Measurements from ENCODE around the gene RESF1.

GRCh38 chr12:31118069-31118939 lies 44.6 kb downstream of the DDX11 start:
- PRO-cap, 6 experiments = no peak in any of the 6 experiments
- RAMPAGE, long total RNA, 2 experiments = no peak in any of the 2 experiments
- RRBS = no CpG with 5 or more reads among the region's 46 CpGs

DNA sequence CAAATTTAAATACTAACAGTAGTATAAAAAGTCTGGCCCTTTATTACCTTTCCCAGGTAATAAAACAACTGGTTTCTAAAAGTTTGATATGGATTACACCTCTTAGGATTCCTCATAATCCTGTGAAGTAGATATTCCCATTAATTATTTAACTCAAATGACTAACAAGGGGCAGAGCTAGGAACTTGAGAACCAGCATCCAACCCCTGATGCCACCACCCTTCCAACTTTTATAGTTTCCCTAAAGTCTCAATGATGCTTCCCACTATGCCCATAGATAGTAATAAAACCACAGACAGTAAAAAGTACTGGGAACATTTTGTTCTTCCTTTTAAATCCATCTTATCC lies 45.9 kb downstream of the SINHCAF start:
- PRO-cap, 6 experiments = no peak in any of the 6 experiments
- RAMPAGE, long total RNA, 2 experiments = no peak in any of the 2 experiments

DNA sequence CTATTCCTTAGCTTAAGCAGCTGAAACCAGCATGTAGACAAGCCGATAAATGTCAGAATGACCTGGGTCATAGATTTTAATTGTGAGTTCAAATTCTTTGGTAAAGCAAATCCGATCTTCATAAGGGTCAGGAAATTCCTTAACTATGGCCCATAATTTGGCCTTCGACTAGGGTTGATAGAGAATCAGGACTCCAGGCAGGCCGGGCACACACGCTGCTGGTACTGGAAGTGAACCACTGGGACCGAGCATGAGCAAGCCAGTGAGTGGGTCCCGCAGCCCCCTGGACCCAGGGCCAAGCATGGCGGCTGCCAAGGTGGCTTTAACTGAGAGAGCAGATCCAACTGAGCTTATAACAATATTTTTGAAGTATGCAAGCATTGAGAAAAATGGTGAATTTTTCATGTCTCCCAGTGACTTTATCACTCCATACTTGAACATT lies 14.6 kb downstream of the SINHCAF start:
- PRO-cap, 6 experiments = no peak in any of the 6 experiments
- RAMPAGE, long total RNA, 2 experiments = no peak in any of the 2 experiments
- RRBS = no CpG with 5 or more reads among the region's 8 CpGs

GRCh38 chr12:31317234-31318391 lies 8.3 kb downstream of the SINHCAF start:
- PRO-cap, 6 experiments = no peak in any of the 6 experiments
- RAMPAGE, long total RNA, 2 experiments = no peak in any of the 2 experiments
- RRBS = no CpG with 5 or more reads among the region's 10 CpGs

DNA sequence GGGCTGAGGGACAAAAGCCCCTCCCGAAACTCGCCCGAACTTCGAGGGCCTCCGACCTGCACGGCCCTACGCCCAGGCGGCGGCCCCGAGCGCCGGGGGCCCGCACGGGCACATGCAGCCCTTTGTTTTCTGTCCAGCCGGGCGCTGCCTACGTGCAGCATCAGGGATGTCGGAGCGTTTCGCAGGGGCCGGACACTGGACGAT lies 1.5 kb downstream of the SINHCAF start:
- PRO-cap, 6 experiments = no peak in any of the 6 experiments
- RAMPAGE, long total RNA, 2 experiments = no peak in any of the 2 experiments
- RRBS = 2% methylated on average over 10 of the region's 22 CpGs

- PRO-cap, 6 experiments = no peak in any of the 6 experiments
- RAMPAGE, long total RNA, 2 experiments = no peak in any of the 2 experiments
- RRBS = no CpG with 5 or more reads among the region's 6 CpGs
Measured at GRCh38 chr12:31369477-31369964, 43.6 kb upstream of the SINHCAF start.

DNA sequence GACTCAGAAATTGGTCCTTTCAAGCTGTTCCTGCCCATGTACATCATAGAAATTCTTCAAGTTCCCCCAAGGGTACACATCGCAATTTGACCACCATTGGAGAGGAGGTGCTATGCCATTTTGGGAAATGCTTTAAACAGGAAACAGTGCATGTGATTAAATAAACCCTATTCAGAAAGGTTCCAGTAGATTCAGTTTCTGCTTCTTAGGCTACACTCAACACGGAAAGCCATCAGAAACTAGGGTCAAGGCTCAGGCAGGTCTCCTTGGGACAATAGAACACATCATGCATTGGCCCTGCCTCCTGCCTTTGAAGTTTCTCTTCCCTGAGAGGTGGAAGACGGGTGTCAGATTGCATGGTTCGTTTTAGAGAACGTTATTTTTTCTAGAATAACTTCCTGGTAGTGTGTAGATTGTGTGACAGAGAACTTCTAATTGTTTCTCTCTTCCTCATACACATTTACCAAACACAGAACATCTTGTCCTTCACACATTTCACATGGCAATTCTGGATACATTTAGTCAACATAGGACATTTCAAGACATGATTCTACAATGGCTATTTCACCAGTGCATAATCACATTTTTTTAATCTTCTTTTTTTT lies 43.1 kb upstream of the H3-5 start:
- PRO-cap, 6 experiments = no peak in any of the 6 experiments
- RAMPAGE, long total RNA, 2 experiments = no peak in any of the 2 experiments
- RRBS = no CpG with 5 or more reads among the region's 5 CpGs

GRCh38 chr12:31940416-31940747 lies 18.8 kb upstream of the RESF1 start:
- PRO-cap, 6 experiments = no peak in any of the 6 experiments
- RAMPAGE, long total RNA, 2 experiments = no peak in any of the 2 experiments
- RRBS = no CpG with 5 or more reads among the region's 3 CpGs

DNA sequence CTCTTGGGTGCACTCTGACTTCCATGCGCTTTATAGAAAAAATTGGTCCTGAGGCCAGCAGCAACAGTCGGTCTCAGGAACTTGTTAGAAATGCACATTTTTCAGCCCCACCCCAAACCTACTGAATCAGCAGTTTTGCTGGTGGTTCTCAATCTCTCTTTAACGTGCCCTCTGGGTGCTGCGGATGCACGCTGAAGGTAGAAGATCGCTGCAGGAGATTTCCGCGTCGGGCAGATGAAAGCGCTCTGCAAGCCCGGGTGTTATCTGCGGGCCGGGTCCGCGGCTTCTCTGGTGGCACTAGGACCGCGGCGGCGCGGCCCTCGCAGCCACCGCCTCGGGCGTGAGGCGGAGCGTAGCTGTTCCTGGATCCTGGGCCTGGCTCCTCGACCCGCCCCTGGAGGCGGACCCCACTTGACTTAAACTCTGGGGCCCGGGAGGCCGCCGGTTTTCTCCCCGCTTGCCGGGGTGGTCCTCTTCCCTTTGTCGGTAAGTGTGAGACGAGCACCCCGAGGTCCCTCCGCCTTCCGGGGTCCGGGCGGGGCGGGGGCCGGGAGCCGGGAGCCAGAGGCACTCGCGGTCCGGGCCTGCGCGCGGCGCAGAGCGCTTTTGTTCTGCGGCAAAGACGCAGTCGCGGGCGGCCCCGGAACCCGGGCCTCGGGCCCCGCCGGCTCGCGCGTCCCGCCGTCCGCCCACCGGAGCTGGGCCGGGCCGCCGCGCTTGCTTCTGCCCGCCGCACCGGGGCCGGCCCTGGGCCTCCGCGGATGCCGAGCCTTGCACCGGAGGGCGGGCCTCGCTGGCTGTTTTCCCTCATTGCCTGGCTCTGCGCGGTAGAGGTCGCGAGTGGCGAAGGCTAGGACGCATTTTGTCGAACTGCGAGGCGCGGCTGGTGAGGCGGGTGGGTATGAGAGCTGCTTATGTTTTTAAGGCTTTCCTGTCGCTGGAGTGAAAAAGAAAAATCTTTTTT lies at the start of gene RESF1:
Gene RESF1, plus strand, starts transcription at position 410 of the 964 bp plus-strand sequence.
- PRO-cap, 6 experiments = peak in 6 of 6 experiments; most common plus-strand start position 410 of the sequence (in 3); most common minus-strand start position 290 of the sequence (in 4)
- RAMPAGE, long total RNA, 2 experiments = start-site peak on the plus strand in 2 of 2 experiments, centred at positions 419 to 433 of the sequence, 20 to 249 reads per replicate; start-site peak on the minus strand in 1 of 2 experiments, centred at position 316 of the sequence, 12 reads per replicate
- RRBS = under 1% methylated on average over 22 of the region's 95 CpGs

- PRO-cap, 6 experiments = no peak in any of the 6 experiments
- RAMPAGE, long total RNA, 2 experiments = no peak in any of the 2 experiments
- RRBS = no CpG with 5 or more reads among the region's 4 CpGs
Measured at GRCh38 chr12:32138509-32139428, 32.1 kb downstream of the BICD1 start.

DNA sequence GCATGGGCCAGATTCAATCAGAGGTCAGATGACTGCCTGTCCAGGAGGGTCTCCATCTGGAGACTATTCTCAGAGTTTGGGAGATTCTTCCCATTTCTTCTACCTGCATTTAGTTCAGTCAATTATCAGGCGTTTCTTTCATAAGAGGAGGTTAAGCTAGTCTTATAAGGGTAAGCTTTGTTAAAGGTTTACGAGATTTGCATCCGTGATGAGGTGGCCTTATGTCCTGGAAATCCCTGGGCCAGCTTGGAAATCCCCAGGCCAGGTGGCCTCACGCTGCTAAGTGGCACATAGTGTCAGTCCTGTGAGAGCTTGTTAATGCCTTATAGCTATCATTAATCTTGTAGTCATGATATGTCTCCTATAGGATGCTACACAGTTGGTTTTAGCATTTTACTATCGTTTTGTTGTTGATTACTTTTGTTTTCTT lies 145.8 kb downstream of the BICD1 start:
- PRO-cap, 6 experiments = no peak in any of the 6 experiments
- RAMPAGE, long total RNA, 2 experiments = no peak in any of the 2 experiments
- RRBS = no CpG with 5 or more reads among the region's 5 CpGs

DNA sequence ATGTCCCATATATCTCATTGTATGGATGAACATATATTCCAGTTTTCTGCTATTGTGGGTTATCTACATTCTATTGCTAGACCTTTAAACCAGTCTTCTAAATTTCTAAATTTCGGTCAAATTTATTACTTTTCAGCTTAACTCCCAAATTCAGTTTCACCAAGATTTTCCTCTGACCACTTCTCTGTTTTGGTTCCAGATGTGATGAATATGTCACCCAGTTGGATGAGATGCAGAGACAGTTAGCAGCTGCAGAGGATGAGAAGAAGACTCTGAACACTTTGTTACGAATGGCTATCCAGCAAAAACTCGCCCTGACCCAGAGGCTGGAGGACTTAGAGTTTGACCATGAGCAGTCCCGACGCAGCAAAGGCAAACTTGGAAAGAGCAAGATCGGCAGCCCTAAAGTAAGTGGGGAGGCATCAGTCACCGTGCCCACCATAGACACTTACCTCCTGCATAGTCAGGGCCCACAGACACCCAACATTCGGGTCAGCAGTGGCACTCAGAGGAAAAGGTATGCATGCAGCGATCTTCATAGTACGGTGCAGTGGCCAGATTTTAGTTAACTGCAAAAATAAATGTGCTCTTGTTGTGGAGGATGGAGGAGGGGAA lies 62.0 kb upstream of the FGD4 start:
- PRO-cap, 6 experiments = no peak in any of the 6 experiments
- RAMPAGE, long total RNA, 2 experiments = no peak in any of the 2 experiments
- RRBS = no CpG with 5 or more reads among the region's 10 CpGs

GRCh38 chr12:32399967-32400710 lies 781 bp downstream of the FGD4 start:
- PRO-cap, 6 experiments = no peak in any of the 6 experiments
- RAMPAGE, long total RNA, 2 experiments = no peak in any of the 2 experiments
- RRBS = no CpG with 5 or more reads among the region's 31 CpGs

DNA sequence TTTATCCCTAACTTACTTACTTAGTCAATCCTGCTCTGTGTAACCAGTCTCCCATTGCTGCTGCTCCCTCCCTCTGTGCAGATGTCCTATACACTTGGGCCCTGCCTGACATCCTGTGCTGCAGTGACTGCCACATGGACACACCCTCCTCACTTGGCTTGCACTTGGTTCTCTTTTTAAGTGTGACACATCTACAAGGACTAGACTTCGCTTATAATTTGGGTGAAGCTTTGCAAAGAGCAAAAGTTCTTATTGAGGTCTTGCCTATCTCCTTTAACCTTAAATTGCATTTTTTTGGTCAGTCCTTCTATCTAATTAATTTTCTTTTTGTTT lies 51.5 kb downstream of the FGD4 start:
- PRO-cap, 6 experiments = peak in 2 of 6 experiments; most common plus-strand start position 179 of the sequence (in 1); most common minus-strand start position 83 of the sequence (in 2)
- RAMPAGE, long total RNA, 2 experiments = no peak in any of the 2 experiments
- RRBS = no CpG with 5 or more reads among the region's 1 CpG

- PRO-cap, 6 experiments = no peak in any of the 6 experiments
- RAMPAGE, long total RNA, 2 experiments = no peak in any of the 2 experiments
- RRBS = no CpG with 5 or more reads among the region's 22 CpGs
Measured at GRCh38 chr12:32473026-32473789, 73.8 kb downstream of the FGD4 start.

DNA sequence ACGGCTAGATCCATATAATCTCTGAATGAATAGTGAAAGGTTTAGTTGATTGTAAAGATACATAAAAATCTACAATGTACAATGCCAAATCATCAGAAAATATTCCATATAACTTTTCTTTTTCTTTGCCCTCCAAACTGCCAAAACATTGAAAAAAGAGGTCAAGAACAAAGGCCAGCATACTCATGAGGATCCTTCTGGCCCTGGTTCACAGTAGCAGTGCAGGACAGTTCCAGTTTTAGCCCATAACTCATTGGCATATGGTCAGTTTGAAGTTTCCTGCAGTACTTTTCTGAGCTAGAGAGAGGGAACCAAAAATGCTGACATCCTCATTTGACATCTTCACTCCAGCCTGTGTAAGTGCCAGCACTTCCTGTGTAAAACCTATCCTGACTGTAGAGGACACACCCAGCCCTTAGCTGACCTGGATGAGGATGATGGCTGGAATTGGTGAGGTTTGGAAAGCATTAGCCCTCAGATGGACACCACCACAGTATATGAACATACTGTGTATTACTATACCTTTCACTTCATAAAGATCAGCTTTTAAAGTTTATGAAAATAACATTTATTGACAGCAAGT lies 84.1 kb downstream of the FGD4 start:
- PRO-cap, 6 experiments = no peak in any of the 6 experiments
- RAMPAGE, long total RNA, 2 experiments = no peak in any of the 2 experiments
- RRBS = no CpG with 5 or more reads among the region's 1 CpG

DNA sequence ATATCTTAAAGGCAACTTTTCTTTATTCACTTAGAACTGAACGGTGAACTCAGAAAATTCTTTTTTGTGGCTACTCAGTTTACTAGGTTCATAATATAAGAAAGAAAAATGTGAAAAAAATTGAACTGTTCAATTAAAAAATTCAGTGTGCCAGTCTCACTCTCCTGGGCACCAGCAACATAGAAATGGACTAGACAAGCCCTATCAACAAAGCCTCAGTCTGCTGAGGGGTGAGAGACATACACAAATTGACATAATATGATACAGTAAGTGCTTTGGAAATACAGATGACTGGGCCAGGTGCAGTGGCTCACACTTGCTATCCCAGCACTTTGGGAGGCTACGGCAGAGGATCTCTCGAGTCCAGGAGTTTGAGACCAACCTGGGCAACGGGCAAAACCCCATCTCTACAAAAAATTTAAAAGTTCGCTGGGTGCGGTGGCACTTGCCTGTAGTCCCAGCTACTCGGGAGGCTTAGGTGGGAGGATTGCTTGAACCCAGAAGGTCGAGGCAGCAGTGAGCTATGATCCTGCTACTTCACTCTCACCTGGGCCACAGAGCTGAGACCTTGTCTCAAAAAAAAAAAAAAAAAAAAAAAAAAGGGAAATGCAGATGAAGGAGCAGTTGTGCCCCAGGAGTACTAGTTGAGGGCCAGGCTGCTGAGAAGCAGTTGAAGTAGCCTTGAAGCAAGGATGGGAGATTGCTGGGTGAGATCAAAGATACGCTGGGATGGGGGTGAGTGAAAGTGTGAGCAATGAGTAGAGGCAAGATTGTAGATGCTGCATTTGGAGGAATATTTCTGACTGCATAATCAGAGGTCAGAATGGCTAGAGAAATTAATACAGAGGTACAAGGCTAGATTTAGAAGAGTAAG lies 93.6 kb upstream of the DNM1L start:
- PRO-cap, 6 experiments = no peak in any of the 6 experiments
- RAMPAGE, long total RNA, 2 experiments = no peak in any of the 2 experiments
- RRBS = no CpG with 5 or more reads among the region's 9 CpGs

- PRO-cap, 6 experiments = no peak in any of the 6 experiments
- RAMPAGE, long total RNA, 2 experiments = start-site peak on the minus strand in 1 of 2 experiments, at chr12:32802403-32802484 at its widest, 590 reads per replicate
- RRBS = no CpG with 5 or more reads among the region's 7 CpGs
Measured at GRCh38 chr12:32802182-32802565, 46.5 kb upstream of the YARS2 start.

GRCh38 chr12:32821720-32821965 lies 65.9 kb upstream of the YARS2 start:
- PRO-cap, 6 experiments = peak in 1 of 6 experiments; most common plus-strand start chr12:32821895 (in 1); most common minus-strand start chr12:32821902 (in 1)
- RAMPAGE, long total RNA, 2 experiments = start-site peak on the minus strand in 2 of 2 experiments, at chr12:32821766-32821934 at its widest, 262 to 477 reads per replicate
- RRBS = no CpG with 5 or more reads among the region's 1 CpG

DNA sequence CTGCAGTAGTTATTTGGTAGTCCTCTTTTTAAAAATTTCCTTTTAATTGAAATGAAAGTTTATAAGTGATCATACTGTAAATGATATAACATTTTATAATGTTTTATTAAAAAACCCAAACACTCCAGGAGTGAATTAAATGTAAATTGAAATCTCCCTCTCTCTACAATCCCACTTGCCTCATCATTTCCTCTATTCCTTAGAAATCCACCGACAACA lies 847.7 kb upstream of the ALG10B start:
- PRO-cap, 6 experiments = no peak in any of the 6 experiments
- RAMPAGE, long total RNA, 2 experiments = no peak in any of the 2 experiments
- RRBS = no CpG with 5 or more reads among the region's 1 CpG

Measured in heart left ventricle (tissue), 7 donors.